Hair follicular keratinocyte (primary cell): ENCODE results near the gene H2BK1.

GRCh38 chr7:151141778-151142230, 25.7 kb downstream of the GBX1 start:
- RAMPAGE, long total RNA = no peak

GRCh38 chr7:151210106-151210520, at the start of gene H2BK1:
Gene H2BK1, minus strand, starts transcription at chr7:151210488.
- RAMPAGE, long total RNA = no peak

- RAMPAGE, long total RNA = no peak
Measured at GRCh38 chr7:151251038-151251621, 2.6 kb upstream of the SMARCD3 start.

DNA sequence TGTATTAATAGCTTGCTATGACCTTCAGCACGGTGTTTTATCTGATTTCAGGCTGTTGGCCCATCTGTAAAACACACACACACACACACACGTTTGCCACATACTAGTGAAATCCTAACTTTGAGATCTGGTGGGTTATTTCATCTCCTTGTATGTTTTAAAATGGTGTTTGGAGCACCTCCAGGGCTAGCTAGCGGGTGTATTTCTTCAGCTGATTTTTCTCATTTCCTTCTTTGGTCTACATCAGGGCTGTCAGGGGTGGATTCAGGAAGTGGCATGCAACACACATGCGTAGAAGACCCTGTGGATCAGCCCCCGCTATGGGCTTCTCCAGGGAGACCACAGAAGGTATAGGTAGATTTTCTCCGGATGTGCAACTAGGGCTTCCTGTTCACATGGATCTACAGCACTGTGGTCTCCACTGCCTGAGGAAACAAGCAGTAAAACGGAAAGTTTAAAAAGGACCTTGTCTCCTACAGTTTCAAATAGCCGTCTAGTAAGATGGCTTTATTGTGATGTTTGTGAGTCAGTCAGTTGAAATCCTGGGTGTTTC, 10.3 kb downstream of the NUB1 start:
- RAMPAGE, long total RNA = no peak

GRCh38 chr7:151380951-151382077, 28.5 kb downstream of the WDR86 start:
- RAMPAGE, long total RNA = no peak

- RAMPAGE, long total RNA = no peak
Measured at GRCh38 chr7:151394973-151395510, 14.8 kb downstream of the WDR86 start.

DNA sequence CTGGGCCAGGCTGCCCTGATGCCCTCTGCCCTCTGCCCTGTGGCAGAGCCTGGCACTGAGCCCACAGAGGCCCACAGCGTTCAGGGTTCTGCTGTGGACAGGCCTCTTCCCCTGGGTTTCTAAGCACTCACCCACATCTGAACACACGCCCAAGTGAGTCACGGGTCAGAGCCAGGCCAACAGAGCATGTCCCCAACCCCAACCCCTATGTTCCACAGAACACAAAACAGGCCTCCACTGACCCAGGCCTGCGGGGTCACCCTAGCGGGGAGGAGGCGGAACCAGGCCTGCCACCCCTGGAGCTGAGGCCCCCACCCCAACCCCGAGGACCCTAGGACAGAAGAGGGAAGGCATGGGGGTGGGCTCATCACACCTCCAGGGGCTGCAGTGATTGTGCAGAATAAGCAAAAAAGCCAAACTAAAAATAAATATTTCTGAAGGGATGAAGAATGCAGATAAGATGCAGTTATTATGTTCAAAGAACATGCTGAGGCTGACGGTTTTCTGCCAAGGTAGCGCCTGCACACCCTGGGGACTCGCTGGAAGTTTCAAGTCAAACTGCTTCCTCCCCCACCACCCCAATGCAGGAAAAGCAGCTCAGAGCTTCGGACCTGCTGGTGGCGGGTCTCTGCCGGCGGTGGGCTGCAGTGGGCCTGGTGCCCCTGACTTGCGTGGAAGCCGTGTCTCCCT, 5.4 kb downstream of the WDR86 start:
- RAMPAGE, long total RNA = no peak

GRCh38 chr7:151429643-151430254, 10.2 kb downstream of the CRYGN start:
- RAMPAGE, long total RNA = no peak

DNA sequence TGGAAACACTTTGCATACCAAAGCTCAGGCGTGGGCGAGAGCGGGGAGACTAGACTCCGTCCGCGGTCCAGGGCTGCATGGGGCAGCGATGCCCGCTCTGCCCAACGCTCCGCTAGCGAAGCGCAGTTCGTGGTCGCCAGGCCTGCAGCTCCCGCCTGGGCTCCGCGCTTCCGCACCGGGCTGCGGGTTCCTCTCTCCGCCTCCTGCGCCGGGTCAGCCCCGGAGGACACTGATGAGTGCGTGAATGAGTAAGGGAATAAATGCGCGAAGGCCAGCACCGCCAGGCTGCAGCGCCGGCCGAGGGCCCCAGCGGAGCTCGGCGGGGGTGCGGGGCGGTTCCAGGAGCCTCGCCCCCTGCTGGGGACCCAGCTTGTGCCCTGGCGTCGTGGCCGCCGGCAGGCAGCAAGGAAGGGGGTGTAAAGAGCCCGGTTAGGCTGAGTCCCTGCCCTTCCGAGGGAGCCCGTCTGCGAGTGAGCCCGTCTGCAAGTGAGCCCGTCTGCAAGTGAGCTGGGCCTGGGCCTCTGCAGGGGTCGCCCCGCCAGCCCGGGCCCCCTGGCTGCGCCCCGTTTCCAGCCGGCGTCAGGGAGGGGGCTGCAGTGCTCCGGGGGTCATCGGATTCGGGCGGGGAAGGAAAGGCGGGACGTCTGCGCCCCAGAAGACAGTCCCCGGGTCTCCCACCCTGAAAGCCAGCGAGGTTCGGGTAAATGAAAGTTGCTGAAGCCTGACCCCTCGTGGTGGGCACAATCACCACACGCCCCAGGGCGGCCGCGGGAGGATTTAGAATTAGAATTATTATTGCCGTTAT, 8.4 kb upstream of the CRYGN start:
- RAMPAGE, long total RNA = no peak

DNA sequence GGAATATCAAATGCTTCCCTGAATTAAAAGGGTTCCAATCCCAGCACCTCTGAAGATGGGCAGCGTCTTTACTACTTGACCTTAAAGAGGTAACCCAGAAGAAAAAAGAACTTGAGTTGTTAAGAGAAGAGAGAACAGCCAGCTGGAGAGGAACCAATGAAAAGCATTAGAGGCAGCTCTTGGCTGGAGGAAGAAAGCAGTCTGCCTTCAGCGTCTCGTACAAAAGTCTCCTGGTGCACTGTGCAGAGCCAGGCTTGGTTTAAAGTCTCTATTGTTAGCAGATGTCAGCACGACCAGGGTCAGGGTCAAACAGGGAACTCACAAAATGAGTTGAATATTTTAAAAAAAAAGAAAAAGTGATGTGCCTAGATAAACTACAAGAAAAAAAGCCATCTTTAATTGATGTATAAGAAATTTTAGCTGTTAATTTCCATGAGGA, 18.5 kb upstream of the RHEB start:
- RAMPAGE, long total RNA = no peak

- RAMPAGE, long total RNA = no peak
Measured at GRCh38 chr7:151550754-151551008, 31.0 kb upstream of the RHEB start.

DNA sequence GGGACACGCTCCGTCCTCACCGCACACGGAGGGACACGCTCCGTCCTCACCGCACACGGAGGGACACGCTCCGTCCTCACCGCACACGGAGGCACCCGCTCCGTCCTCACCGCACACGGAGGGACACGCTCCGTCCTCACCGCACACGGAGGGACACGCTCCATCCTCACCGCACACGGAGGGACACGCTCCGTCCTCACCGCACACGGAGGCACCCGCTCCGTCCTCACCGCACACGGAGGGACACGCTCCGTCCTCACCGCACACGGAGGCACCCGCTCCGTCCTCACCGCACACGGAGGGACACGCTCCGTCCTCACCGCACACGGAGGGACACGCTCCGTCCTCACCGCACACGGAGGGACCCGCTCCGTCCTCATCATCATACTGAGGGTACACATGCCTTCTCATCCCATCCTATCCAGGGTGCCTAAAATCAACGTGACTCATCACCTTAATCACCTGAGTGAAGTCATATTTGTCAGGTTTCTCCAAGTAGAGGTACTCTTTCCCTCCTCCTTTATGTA, 83.6 kb upstream of the RHEB start:
- RAMPAGE, long total RNA = no peak

DNA sequence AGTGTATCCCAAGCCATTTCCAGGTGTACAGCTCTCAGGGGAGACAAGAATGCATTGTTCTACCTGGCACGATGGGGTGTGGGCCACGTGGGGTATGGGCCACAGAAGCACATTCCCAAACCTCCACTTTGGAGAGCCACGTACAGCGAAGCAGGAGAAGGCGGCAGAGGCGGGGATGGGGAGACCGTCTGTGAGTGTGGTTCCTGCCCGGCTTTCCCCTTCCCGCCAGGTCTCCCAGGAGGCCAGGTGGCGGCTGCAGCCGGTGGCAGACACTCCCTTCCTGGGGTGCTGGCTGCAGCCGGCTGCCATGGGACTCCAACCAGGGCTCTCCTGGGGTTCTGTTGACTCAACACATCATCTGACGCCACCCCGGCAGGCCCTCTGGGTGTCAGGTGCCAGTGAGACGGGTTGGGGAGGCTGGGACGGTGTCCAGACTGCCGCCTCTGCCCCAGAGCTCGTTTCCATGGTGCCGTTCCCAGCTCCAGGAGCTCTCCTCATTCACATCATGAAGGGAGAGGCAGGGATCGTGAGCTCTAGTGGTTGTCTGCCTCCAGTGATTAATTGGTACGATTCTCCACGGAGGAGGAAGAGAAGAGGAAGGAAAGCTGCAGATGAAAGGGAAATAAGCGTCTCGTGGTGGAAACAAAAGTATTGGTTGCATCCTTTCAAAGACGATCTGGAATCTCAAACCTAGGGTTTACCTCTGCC, 169.9 kb upstream of the RHEB start:
- RAMPAGE, long total RNA = no peak

GRCh38 chr7:151711796-151713202, 164.6 kb downstream of the PRKAG2 start:
- RAMPAGE, long total RNA = no peak

GRCh38 chr7:151787050-151787464, 89.9 kb downstream of the PRKAG2 start:
- RAMPAGE, long total RNA = no peak

- RAMPAGE, long total RNA = no peak
Measured at GRCh38 chr7:151807476-151808242, 69.3 kb downstream of the PRKAG2 start.

DNA sequence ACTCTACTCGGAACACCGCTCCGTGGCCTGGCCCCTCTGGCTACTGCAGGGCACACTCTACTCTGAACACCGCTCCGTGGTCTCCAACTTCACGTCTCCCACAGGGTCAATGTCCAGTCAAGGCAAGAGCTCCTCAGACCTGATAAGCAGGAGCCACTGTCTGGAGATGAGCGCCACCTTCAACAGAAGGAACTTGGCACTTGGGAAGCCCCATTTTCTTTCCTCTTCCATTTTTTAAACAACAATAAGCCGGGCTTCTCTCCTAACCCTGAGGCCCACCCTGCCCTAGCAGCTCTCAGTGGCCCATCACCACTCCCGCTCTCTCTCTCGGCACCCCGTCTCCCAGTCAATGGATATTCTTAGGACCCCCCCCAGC, 56.3 kb downstream of the PRKAG2 start:
- RAMPAGE, long total RNA = no peak

DNA sequence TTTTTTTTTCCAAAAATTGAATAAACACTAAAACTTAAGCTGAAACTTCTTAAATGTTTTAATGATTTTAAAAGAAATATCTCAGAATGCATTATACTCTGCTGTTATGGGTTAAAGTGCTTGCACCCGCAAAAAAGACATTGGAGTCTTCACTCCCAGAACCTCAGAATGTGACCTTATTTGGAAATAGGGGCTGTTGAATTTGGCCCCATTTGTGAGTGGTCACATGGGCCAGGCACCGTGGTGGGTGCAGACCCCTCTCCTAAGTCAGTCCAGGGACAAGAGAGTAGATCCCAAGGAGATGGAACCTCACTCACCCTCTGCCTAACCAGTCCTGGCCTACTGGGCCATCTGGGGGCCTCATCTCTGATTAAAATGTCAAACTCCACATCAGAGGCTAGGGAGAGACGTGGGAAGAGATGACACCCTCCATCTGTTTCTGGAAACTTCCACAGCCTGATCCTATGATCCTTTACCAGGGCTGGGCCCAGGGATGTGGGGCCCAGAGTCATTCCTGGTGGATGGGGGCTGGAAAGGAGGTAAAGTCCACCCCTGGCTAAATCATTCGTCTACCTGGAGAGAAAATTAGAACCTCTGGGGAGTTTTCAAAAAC, 53.6 kb downstream of the PRKAG2 start:
- RAMPAGE, long total RNA = no peak

DNA sequence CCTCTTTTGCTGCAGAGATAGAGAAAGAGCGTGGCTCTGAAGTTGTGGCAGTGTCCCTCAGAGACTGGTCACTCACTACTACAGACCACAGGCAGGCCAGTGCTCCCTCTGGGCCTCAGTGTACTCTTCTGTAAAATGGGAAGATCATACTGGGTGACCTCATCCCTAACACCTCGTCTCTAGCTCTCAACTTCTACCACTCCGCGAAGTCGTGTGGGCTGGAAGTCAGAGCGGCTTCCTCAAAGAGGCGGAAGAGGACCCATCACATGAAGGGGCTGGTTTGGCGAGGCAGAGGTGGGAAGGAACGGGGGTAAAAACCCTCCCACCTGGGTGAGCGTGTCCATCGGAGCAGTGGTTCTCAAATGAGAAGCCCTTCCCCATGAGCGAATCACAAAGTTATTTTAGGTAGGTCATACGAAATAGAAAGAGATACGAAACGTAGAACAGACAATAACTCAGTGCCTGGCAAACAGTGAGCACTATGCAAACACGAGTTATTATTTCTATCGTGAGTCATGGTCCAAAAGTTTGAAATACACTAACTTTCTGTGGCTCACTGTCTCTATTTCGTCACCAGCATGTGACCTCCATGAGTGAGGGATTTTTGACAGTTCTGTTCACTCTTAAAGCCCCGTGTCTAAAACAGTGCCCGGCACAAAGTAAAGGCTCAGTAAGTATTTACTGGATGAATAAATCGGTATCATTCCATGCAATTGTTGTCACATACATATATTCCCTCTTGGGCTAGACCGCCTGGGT, 32.6 kb downstream of the PRKAG2 start:
- RAMPAGE, long total RNA = no peak

DNA sequence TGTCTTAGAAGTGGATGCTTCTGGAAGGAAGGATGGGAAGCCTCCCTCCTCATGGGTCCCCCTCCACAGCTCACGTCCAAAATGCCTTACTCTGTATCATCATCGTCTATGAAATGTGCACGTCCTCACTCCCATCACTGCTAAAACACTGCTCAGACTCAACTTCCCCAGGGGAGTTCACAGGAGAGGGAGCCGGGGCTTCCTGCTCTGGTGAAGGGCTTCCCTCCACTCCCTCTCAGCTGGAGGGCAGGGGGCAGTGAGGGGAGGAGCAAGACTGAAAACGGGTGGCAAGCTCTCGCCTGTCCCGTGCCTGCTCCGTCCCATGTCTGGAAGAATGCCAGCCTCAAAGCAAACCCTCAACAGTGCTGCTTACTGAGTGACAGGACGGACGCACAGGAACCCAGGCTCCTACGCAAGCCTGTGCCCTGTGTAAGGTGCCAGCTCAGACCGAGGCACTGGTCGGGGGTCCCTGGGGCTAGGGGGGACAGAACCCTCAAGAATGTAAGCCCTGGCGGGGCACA, 25.1 kb downstream of the PRKAG2 start:
- RAMPAGE, long total RNA = no peak